ENCODE measurements around a stretch of chr21.

- RRBS, result no CpG with 5 or more reads among the region's 11 CpGs
Measured at GRCh38 chr21:36749957-36750513, 51.1 kb downstream of the SIM2 start.

GRCh38 chr21:37110153-37110828, 37.2 kb downstream of the TTC3 start:
- RRBS, result no CpG with 5 or more reads among the region's 13 CpGs

DNA sequence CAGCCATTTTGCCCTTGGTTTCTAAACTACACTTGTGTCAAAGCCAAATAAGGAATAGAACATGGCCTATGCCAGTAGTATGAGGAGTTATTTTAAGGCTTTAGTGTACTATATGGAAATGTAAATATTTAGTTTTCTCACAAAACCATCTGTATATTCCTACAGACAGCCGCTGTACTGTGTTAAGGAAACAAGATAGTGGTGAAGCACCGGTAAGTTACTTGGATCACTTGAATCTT, 86.4 kb downstream of the TTC3 start:
- RRBS, result no CpG with 5 or more reads among the region's 2 CpGs

GRCh38 chr21:37202570-37203243, 64.4 kb downstream of the VPS26C start:
- RRBS, result no CpG with 5 or more reads among the region's 7 CpGs

GRCh38 chr21:37257152-37257931, 9.8 kb downstream of the VPS26C start:
- RRBS, result 1% methylated on average over 9 of the region's 33 CpGs

GRCh38 chr21:37365260-37366308, 989 bp upstream of the DYRK1A start:
- RRBS, result 2% methylated on average over 31 of the region's 72 CpGs

DNA sequence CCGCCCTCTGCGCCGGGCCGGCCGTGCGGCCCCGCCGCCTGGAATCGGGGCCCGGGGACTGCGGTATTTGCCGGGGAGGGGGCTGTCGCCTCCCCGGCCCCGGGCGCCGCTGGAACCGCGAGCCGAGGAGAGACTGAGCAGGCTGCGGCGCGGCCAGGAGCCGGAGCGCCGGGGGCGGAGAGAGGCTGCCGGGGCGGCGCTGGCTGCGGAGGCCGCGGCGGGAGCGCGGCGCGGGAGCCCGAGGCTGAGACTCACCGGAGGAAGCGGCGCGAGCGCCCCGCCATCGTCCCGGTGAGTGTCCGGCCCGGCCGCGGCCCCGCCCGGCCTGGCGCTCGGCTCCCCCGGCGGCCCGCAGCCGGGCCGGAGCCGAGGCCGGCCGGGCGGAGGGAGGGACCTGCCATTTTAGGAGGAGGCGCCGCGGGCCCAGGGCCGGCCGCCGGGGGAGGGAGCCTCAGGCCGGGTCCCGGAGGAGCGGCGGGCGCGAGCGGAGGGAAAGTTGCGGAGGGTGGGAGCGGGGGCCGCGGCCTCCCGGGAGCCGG, 834 bp downstream of the DYRK1A start:
- RRBS, result 1% methylated on average over 36 of the region's 83 CpGs

DNA sequence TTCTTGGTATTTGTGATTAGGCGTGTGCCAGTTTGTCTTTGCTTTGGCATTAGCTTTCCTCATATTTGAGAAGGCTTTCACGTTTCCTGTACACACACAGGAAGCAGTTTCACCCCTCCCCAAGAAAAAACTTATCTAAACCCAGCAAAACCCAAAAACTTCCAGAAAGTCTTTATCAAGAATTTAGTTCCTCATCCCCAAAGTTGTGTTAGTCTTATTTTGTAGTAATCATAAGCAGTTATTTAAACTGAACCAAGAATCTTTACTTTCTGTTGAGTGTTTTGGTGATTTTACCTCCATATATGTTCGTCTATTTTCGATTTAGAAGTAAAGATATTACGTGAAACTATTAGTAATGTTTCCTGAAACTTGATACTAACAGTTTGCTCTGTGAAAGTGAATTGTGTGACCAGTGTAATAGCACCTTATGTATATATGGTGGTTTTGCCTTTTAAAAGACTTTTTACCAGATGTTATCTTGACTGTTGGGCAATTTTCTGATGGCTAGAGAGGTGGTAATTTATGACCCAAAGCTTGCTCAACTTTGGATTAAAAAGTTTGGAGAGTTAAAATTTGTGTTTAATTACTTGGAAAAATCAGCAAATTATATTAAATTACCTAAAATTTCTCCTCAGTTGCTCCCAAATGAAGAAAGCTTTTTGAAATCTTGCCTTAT, 4.1 kb downstream of the DYRK1A start:
- RRBS, result no CpG with 5 or more reads among the region's 5 CpGs

- RRBS, result no CpG with 5 or more reads among the region's 17 CpGs
Measured at GRCh38 chr21:37378296-37379670, 12.2 kb downstream of the DYRK1A start.

DNA sequence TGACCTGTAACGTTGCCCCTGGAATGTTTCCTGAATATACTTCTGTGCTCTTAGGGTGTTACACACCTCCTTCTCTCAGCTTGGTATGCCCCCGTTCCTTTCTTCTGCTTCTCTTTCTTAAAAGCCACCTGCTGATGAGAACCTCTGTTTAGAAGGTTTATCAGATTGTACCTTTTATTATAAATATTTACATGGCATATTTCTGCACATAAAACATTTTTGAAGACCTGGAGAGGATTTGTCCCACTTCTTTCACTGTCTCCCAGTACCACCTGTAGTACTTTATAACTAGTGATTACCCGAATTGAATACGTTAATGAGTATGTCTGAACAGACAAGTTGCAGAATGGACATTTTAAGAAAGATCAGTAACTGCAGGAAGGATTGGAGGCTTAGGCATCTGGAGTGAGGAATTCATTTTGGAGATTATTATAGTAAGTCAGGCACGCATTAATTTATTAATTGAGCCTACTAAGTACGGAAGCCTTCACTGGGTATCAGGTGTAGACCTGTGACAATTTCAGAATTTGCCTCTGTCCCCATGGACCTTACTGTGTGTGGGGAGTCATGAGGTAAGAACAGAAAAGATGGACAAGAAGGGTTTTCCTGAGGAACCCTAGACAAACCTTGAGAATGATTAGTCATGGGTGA, 77.5 kb downstream of the DYRK1A start:
- RRBS, result no CpG with 5 or more reads among the region's 6 CpGs

DNA sequence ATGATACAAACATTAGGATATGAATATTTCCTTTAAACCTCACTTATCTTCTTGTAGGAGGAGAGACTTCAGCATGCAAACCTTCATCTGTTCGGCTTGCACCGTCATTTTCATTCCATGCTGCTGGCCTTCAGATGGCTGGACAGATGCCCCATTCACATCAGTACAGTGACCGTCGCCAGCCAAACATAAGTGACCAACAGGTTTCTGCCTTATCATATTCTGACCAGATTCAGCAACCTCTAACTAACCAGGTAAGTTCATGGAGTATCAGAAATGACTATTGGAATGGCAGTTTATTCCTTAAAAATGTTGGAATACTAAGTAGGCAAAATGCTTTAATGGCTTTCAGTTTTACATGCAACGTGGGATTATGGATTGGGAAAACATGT, 106.0 kb downstream of the DYRK1A start:
- RRBS, result no CpG with 5 or more reads among the region's 5 CpGs

- RRBS, result no CpG with 5 or more reads among the region's 4 CpGs
Measured at GRCh38 chr21:37627070-37627700, 260.6 kb downstream of the DYRK1A start.

DNA sequence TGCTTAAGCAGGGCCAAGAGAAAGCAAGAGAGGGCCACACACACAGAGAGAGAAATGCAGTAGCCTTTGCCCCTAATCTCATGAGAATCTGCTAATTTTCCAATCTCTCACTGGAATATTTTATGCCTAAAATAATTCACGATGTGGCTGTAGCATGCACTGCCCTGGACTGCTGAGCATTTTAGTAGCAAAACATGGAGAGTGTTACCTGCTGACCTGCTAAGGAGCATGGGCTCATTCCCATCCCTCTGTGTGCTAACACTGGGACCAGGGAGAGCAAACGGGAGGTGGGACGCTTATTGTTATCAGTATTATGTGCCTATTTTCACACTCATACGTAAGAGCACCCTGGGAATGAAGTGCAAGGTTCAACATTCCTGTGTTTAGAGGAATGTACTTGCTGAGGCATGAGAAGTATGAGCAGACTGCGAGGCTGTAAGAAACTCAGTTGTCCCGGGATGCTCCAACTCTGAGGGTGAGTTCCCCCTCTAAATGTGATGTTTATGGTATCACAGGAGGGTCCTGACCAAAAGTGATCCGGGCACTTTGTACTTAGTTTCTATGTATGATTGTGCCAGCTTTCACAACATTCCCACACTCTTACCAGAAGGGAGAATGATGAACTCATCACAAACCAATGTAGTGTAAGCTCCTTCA, 165.0 kb downstream of the KCNJ6 start:
- RRBS, result 66% methylated on average over 2 of the region's 7 CpGs

- RRBS, result no CpG with 5 or more reads among the region's 4 CpGs
Measured at GRCh38 chr21:37845409-37846034, 70.7 kb downstream of the KCNJ6 start.

DNA sequence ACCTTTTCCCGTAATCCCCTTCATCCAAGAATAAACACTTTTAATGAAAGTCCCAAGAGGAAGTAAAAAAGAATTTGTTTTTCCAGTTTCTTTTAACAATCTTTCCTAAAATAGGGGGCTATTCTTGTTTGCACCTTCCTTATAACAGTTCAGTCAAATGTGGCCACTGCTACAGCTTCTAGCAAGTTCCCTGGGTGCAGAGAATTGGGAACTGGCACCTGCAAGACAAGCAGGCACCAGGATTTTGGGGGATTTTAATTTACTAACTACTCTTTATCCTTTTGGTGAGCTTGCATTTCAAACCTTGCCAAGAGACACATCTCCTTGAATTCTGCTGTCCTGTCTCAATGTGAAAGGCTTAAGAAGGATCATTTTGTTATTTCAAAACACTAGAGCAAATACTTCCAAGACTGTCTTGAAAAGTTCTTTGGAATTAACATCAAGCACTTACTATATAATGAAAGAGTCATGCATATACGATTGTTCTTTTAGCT, 43.7 kb upstream of the KCNJ15 start:
- RRBS, result no CpG with 5 or more reads among the region's 2 CpGs

- RRBS, result no CpG with 5 or more reads among the region's 7 CpGs
Measured at GRCh38 chr21:38272245-38272839, 15.6 kb downstream of the KCNJ15 start.

DNA sequence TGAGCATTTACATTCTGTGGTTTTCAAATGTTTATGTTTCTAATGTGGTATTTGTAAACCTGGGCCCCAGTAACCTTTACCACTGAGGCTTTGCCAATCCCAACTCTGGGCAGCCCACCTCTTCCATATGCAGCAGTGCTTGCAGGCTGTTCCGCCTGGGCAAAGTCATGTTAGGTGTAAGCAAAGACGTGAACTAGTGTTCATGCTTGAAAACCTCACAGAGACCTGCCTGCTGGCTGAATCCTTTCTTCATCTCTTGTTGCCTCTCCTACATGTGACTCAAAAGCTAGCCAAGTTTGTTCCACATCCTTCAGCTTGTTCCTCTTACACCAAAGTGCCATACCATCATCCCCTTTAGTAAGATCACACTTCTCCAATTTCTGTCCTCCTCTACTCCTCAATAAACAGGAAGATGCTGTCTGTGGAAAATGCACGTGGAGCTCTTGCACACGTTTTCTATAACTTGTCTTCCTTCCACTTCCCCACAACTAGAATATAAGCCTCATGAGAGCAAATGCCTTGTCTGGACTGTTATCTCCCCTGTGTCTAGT, 17.3 kb downstream of the KCNJ15 start:
- RRBS, result no CpG with 5 or more reads among the region's 4 CpGs

- RRBS, result no CpG with 5 or more reads among the region's 2 CpGs
Measured at GRCh38 chr21:38489151-38489529, 9.1 kb downstream of the ERG start.

DNA sequence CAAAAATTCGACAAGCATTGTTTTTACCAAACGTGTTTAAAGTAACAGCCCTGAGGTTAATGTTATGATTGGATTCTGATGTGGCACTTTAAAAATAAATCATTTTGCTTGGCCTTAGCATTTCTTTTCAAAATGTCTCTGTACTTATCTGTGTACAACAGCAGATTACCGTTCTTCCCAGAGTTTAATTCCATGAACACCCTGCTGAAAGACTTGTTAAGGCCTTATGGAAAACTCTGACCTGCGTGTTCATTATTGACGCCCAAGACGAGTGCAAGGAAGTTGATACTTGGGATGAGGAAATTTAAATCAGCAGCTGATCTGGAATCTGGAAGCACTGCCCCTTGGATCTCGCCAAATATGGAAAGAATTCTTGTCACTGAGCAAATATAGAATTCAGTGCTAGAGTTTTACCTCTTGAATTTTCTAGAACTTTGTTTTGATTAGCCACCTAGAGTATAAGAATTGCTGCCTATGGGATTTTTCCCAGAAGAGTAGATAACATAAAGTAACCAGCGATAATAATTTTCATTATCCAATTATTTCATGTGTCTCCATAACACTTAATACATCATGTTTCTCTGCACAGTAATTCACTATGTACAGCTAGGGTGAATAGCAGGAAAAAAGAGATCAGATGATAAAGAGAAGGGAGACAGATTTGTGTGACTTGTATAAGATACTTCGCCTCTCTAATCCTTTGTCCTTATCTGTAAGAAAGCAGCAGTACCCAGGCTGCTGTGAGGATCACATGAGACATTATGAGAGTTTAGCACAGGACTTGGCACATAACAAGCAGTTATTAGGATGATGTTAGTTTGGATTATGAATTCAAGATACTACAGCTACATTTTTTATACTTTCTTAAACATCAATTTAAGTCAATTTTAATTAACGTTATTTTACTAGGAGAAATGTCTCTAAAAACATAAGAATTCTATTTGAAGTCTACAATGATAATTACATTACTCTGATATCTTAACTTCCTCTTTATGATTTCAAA, 6.5 kb downstream of the ERG start:
- RRBS, result no CpG with 5 or more reads among the region's 10 CpGs

DNA sequence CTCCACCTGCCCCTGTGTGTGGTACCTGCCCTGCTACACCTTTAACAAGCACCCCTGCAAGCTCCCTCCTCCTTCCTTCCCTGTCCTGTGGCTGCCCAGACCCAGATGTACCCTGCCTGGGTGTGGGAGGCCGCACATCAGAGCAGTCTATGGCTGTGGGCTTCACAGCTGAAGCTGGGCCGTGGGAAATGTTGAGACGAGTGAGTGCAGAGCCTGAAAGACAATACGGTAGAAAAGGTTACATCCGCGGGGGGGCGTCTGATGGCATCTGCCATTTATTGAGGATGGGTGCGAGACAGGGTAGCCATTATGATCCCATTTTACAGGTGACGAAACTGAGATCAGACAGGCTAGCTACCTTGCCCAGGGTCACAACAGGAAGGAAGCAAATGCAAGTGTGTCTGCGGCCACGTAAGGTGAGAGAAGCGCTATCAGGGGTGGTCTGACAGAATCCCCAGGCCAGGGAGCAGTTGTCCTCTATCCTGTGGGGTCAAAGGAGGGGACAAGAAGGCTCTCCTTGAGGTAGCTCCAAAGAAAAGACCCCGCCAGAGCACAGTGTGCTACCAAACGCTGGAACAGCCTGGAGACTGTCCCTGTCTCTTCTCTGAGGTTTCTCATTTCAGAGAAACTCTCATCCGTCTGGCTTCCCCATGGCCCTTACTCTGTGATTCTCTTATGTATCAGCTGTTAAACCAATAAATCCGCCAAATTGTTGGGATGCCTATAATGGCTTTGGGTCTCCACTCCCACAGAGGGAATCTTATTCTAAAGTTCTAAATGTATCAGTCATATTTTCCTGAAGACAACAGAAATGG, 4.3 kb downstream of the ERG start:
- RRBS, result no CpG with 5 or more reads among the region's 16 CpGs

Measured in pericardium (tissue), 1 donor.